LHCN-M2 (cell line): ENCODE data around the genes DPF3 and RBM25.

DNA sequence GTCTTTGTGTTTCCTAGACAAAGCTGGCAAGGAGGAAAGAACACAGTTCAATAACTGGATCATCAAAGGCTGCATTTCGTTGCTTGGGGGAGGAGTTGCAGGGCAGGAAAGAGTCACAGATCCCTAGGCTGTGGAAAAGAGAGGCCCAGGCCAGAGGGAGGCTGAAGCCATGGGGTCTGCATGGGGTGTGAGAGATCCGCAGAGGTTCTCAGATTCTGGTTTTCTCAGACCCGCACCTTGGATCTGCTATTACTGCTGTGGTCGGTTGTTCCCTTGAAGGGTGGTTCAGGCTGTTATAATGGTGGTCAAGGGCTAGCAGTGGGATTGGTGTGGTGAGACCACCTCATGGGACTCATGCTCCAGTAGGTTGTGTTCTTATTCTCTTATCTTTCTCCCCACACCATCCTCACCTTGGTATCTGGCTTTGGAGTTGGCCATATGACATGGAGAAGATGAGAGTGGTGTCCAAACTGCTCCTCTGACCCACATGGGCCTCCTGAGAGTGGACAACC is 364.8 kb downstream of the DPF3 start:
- RAMPAGE, long total RNA, result no peak

DNA sequence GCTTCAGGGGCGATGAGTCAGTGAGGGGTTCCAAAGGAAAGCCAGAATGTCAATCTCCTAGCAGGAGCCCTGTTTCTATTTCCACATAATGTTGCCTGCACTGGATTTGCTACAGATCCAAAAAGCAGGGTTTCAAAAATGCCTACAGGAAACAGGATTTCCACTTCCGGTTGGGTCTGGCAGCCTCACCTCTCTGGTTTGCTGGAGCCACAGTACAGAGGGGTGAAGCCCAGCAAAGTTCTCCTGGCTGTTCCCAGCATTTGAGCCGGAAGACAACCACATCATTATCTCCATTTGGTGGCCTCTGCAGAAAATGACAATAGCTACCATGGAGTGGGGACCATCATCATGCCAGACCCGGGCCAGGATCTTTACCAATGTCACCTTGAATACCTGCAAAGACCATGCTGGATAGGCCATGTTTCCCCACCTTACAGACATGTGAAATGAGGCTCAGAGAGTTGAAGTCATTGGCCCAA is 278.1 kb downstream of the DPF3 start:
- RAMPAGE, long total RNA, result no peak

- RAMPAGE, long total RNA, result no peak
Observed at GRCh38 chr14:72675963-72676453, 217.9 kb downstream of the DPF3 start.

DNA sequence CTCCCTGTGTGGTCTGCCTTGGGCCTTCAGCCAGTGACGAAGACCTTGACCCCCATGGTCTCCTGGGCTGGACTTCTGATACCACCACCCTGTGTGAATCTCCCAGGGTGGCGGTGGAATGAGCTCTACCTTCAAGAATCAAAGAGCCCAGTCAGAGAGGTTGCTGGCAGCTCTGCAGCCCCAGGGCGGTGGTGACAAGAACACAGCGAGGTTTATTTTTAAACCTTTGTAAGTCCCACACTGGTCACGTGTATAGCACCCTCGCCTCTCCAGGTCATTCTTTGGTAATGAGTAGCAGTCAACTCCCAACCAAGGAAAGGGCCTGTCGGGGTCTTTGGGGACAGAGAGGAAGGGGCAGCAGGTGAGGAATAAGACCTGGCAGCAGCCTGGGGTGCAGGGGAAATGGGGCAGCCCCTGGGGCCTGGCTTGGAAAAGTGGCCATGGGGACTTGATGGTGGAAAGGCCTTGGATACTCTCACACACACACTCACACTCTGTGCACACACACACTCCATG is 178.7 kb downstream of the DPF3 start:
- RAMPAGE, long total RNA, result no peak

GRCh38 chr14:72726425-72727226 is 167.3 kb downstream of the DPF3 start:
- RAMPAGE, long total RNA, result no peak

GRCh38 chr14:72891771-72892155 is 2.1 kb downstream of the DPF3 start:
- RAMPAGE, long total RNA, result no peak

- RAMPAGE, long total RNA, result no peak
Observed at GRCh38 chr14:72893663-72894443, at the start of gene DPF3. Gene DPF3, minus strand, starts transcription at chr14:72894101.

DNA sequence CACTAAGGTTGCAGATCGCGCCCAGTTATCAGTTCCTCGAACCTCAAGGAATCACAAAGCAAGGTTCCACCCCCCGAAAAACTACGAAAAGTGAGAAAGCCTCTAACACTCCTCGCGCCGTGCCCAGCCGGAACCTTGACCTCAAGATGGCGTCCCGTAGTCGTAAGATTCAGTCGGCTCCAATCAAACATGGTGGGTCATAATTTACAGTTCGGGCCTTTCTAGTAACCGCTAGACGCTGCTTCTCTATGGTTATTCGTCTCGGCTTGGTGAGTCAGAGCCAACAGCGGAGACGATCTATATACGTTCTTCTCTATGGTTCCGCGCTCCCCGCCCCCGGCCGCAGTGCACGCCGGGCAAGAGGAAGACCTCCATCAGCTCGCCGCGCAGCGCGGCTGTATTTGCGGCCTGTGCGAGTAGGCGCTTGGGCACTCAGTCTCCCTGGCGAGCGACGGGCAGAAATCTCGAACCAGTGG is at the start of gene RBM25:
RBM25 (plus strand) TSS at position 366 of the 476 bp plus-strand sequence.
- RAMPAGE, long total RNA, result no peak

- RAMPAGE, long total RNA, result no peak
Observed at GRCh38 chr14:73241478-73241931, 4.2 kb downstream of the PAPLN start.

- RAMPAGE, long total RNA, result no peak
Observed at GRCh38 chr14:73465562-73466367, 7.4 kb upstream of the NUMB start.

- RAMPAGE, long total RNA, result no peak
Observed at GRCh38 chr14:73467366-73467846, 9.1 kb upstream of the NUMB start.

DNA sequence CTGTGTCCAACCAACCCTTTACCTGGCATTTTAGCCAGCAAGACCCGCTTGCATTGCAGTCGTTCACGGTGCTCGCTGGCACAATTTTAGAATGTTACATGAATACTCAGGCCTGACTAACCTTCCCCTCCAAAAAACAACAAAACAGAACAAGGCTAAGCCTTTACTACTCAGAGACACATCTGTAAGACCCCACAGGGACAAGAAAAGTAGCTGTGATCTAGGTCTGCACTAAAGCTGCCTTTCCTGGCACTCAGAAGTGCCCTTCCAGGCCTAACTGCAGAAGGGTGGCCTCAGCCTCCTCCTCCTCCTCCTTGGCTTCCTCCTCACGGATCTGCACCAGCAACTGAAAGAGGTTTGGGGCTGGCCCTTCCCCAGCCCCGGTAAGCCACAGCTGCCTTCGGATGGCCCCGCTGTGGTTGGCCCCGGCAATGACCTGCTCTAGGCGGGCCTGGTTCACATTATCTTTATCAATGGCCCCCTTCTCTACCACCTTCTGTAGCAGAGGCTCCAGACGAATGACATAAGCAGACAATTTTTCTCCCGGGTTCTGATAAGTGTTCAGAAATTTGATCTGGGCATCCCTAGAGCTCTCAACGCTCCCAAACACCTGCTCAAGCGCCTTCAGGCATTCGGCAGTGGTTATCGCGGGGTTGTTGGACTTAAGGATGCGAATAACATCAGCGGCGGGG is 1.7 kb downstream of the PNMA1 start:
- RAMPAGE, long total RNA, result no peak

- RAMPAGE, long total RNA, result no peak
Observed at GRCh38 chr14:73717654-73717963, 3.4 kb upstream of the PNMA1 start.

DNA sequence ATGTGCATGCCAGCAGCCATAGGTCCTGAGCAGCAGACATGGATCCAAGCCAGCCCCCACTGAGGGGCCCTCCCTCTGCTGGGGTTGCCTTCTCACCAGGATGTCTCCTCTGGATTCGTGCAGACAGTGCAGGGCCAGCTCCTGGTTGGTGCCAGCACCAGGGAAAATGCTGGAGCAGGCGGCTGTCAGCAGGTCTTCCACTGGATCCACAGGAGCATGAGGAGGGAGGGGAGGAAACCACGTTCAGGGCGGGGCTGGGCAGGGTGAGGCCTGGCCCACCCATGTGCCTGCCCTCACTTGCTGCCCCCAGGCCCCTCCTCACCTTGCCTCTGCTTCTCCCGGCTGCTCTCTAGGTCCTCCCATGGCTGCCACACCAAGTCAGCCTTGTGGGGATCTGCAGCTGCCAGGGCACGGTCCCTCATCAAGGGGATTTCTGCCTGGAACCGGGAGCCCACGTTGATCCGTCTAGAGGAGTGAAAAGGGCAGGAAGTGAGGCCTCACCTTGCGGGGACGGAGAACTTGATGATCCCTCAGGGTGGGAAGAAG is 12.4 kb upstream of the PNMA1 start:
- RAMPAGE, long total RNA, result no peak

DNA sequence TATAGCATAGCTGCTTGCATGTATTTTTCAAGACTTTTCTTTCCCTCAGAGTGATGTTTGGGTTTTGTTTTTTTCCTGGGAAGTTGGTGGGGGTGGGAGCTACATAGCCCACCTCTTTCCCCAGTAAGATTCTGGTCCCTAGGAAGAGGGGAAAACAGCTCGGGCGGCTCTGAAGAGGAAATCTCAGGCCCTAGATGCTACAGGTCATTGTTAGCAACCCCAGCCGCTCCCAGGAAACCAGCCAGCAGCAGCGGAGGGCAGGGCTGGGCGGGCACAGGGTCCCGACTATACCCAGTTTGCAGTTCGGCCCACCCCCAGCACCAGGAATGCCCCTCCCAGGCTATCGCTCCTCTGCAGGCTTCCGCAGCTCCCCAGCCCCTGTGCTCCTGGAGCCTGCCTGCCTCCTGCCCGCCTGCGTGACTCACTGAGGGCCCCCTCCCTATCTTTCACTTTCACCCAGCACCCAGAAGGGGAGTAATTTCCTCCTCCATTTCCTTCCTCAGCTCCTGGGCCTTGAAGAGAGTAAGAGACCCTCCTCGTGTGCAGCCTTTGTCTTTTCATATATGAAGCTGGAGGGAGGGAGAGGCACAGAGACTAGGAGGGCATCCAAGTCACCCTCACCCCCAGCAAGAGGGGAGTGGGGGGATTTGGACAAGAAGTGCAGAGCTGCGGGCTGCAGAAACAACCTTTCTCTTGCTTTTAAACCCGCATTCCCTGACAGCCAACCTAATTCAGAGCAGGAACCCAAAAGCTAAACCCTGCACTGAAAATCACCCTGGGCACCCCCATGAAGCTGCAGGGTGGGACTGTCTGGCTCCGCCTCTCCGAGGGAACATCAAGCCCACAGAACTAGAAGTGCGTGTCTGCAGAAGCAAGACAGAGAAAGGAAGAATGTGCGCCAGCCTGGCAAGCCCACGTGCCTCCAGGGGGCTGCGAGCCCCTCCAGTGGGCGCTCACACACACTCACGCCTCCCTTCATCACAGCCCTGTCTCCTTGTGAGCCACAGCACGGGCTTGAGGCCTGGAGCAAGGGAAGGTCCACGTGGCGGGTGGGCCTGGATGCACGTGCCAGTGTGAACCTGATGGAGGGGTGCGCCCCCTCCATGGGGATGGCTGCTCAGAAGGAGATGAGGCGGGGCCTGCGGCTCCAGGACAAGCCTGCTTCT is 18.4 kb downstream of the MIDEAS start:
- RAMPAGE, long total RNA, result no peak

- RAMPAGE, long total RNA, result no peak
Observed at GRCh38 chr14:73751261-73751760, 8.8 kb downstream of the MIDEAS start.

DNA sequence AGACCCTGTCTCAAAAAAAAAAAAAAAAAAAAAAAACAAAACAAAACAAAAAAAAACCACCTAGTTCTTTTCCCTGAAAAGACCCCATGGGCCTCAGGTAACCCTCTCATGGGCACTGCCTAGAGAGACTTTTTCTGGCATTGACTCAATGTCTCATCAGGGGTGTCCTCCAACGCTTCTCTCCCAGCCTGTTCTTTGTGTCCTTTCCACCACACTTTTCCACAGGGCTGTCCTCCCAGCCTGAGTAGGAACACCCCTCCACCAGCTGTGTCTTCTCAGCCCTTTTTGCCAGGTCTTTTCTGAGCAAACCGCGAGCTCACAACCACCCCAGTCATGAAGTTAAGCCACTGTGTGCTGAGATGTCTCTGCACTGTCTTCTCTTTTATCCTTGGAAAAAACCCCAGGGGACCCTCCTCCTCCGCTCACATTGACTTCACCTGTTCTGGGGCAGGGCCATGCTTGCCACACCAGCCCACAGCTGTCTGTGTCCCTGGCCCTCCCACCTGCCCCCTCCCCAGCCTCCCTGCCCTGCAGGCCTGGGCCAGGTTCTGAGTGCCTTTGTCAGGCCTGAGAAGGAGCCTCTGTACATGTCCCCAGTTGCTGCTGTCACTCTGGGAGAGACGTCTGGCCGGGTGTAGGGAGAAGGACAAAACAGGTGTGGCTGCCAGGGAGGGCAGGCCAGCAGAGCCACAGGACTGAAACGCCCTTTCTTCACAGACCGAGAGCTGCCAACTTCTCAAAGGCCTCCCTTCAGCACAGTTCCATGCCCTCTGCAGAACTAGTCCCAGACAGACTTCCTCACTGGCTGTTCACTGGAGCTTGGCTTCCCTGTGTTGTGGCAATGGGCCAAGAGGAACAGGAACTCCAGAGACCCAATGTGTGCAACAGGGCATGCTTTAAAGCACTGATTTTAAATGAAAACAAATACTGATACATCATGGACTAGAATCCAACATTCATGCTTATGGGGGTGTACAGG is 4.5 kb upstream of the MIDEAS start:
- RAMPAGE, long total RNA, result no peak

DNA sequence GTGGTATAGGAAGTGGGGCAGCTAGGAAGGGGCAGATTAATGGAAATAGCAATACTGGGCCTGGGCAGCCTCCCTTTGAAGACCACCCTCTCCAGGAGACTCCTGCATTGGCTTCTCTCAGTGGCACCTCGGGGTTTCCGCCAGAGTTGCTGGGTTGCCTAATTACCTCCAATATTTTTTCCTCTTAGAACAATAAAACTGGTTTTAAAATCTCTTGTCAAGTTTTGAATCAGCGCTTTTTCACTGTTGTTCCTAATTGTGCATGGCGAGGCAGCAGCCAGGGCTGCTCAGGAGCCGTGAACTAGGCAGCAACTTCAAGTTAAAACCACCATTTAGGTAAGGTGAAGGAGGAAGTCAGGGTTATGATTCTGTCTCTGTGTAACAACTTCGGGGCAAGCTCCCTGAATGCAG is 23.8 kb upstream of the MIDEAS start:
- RAMPAGE, long total RNA, result no peak

- RAMPAGE, long total RNA, result no peak
Observed at GRCh38 chr14:73787072-73787601, 27.0 kb upstream of the MIDEAS start.

DNA sequence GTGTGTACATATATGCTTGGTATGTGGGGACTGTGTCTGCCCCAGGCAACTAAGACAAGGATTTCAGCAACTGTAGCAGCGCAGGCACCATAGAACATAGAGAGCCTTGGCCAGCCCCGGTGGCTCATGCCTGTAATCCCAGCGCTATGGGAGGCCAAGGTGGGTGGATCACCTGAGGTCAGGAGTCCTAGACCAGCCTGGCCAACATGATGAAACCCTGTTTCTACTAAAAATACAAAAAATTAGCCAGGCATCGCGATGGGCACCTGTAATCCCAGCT is 13.3 kb upstream of the PTGR2 start:
- RAMPAGE, long total RNA, result no peak